HepG2 (cell line): ENCODE measurements around the gene NAA35.

GRCh38 chr9:83510875-83511452 lies 27.2 kb downstream of the FRMD3 start:
- RRBS, 2 experiments, result no CpG with 5 or more reads among the region's 4 CpGs
CAGE:
- cytosol, long polyA minus RNA, result no peak
- cytosol, long polyA plus RNA, result no peak
- long polyA plus RNA, result no peak
- nucleus, long polyA minus RNA, result no peak
- nucleus, long polyA plus RNA, result no peak

- RRBS, 2 experiments, result no CpG with 5 or more reads among the region's 3 CpGs
CAGE:
- cytosol, long polyA minus RNA, result no peak
- cytosol, long polyA plus RNA, result no peak
- long polyA plus RNA, result no peak
- nucleus, long polyA minus RNA, result no peak
- nucleus, long polyA plus RNA, result no peak
Measured at GRCh38 chr9:83624338-83624782, 1.4 kb downstream of the IDNK start.

- RRBS, 2 experiments, result no CpG with 5 or more reads among the region's 6 CpGs
CAGE:
- cytosol, long polyA minus RNA, result no peak
- cytosol, long polyA plus RNA, result no peak
- long polyA plus RNA, result no peak
- nucleus, long polyA minus RNA, result no peak
- nucleus, long polyA plus RNA, result no peak
Measured at GRCh38 chr9:83629598-83630277, 6.8 kb downstream of the IDNK start.

DNA sequence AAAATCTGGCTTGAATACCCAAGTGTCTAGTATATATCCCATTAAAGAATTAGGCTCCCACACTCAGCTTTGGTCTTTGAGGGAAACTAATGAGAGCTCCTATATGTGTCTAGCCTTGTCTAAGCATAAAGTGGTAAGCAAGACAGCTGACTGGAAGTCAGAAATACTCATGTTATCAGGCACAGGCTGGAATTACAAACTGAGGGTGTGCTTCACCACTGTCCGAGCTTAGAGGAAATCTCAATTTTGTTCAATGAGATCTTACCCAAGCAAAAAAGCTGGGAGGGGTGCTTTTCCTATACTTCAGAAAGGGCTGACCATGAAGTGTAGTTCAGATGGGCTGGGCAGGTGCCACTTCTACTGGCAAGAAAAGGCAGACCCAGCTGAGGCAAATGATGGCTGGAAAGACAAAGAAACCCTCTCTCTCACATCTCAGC lies 33.4 kb downstream of the IDNK start:
- RRBS, 2 experiments, result no CpG with 5 or more reads among the region's 1 CpG
CAGE:
- cytosol, long polyA minus RNA, result no peak
- cytosol, long polyA plus RNA, result no peak
- long polyA plus RNA, result no peak
- nucleus, long polyA minus RNA, result no peak
- nucleus, long polyA plus RNA, result no peak

GRCh38 chr9:83657190-83657975 lies 34.4 kb downstream of the IDNK start:
- RRBS, 2 experiments, result no CpG with 5 or more reads among the region's 3 CpGs
CAGE:
- cytosol, long polyA minus RNA, result no peak
- cytosol, long polyA plus RNA, result no peak
- long polyA plus RNA, result no peak
- nucleus, long polyA minus RNA, result no peak
- nucleus, long polyA plus RNA, result no peak

GRCh38 chr9:83670976-83671759 lies 36.6 kb downstream of the UBQLN1 start:
- RRBS, 2 experiments, result no CpG with 5 or more reads among the region's 6 CpGs
CAGE:
- cytosol, long polyA minus RNA, result no peak
- cytosol, long polyA plus RNA, result no peak
- long polyA plus RNA, result no peak
- nucleus, long polyA minus RNA, result no peak
- nucleus, long polyA plus RNA, result no peak

- RRBS, 2 experiments, result no CpG with 5 or more reads among the region's 2 CpGs
CAGE:
- cytosol, long polyA minus RNA, result no peak
- cytosol, long polyA plus RNA, result no peak
- long polyA plus RNA, result no peak
- nucleus, long polyA minus RNA, result no peak
- nucleus, long polyA plus RNA, result no peak
Measured at GRCh38 chr9:84671464-84671894, 1.9 kb downstream of the NTRK2 start.

DNA sequence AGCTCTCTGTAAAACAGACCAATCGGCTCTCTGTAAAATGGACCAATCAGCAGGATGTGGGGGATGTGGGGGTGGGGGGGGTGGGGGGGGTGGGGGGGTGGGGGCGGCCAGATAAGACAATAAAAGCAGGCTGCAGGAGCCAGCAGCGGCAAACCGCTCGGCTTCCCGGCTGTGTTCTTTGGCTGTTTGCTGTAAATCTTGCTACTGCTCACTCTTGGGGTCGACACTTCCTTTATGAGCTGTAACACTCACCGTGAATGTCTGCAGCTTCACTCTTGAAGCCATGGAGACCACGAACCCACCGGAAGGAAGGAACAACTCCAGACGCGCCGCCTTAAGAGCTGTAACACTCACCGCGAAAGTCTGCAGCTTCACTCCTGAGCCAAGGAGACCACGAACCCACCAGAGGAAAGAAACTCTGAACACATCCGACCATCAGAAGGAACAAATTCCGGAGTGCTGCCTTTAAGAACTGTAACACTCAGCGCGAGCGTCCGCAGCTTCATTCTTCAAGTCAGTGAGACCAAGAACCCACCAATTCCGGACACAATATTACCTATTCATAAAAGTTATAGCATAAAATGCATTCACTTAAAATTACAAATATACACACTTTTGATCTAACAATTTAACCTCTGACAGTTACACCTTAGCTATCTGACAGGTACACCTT lies 451.7 kb downstream of the AGTPBP1 start:
- RRBS, 2 experiments, result 62 to 73% methylated on average over 2 of the region's 23 CpGs
CAGE:
- cytosol, long polyA minus RNA, result no peak
- cytosol, long polyA plus RNA, result no peak
- long polyA plus RNA, result no peak
- nucleus, long polyA minus RNA, result no peak
- nucleus, long polyA plus RNA, result no peak

- RRBS, 2 experiments, result no CpG with 5 or more reads among the region's 9 CpGs
CAGE:
- cytosol, long polyA minus RNA, result no peak
- cytosol, long polyA plus RNA, result no peak
- long polyA plus RNA, result no peak
- nucleus, long polyA minus RNA, result no peak
- nucleus, long polyA plus RNA, result no peak
Measured at GRCh38 chr9:85839256-85840443, 97.9 kb upstream of the AGTPBP1 start.

GRCh38 chr9:85940977-85941994 lies at the start of gene NAA35:
Gene NAA35 (plus strand): TSS chr9:85941146.
- RRBS, 2 experiments, result under 1 to 1% methylated on average over 42 to 52 of the region's 97 CpGs
CAGE:
- cytosol, long polyA minus RNA, result start-site peak on the plus strand at chr9:85941296-85941301, 387 reads; start-site peak on the plus strand at chr9:85941512-85941540, 21 reads
- cytosol, long polyA plus RNA, result start-site peak on the plus strand at chr9:85941177-85941300, 161 and 107 reads in 2 replicates
- long polyA plus RNA, result start-site peak on the plus strand at chr9:85941206-85941302, 103 and 215 reads in 2 replicates; start-site peak on the plus strand at chr9:85941777-85941810, 37 and 23 reads in 2 replicates
- nucleus, long polyA minus RNA, result no peak
- nucleus, long polyA plus RNA, result start-site peak on the plus strand at chr9:85941142-85941291, 337 and 653 reads in 2 replicates

DNA sequence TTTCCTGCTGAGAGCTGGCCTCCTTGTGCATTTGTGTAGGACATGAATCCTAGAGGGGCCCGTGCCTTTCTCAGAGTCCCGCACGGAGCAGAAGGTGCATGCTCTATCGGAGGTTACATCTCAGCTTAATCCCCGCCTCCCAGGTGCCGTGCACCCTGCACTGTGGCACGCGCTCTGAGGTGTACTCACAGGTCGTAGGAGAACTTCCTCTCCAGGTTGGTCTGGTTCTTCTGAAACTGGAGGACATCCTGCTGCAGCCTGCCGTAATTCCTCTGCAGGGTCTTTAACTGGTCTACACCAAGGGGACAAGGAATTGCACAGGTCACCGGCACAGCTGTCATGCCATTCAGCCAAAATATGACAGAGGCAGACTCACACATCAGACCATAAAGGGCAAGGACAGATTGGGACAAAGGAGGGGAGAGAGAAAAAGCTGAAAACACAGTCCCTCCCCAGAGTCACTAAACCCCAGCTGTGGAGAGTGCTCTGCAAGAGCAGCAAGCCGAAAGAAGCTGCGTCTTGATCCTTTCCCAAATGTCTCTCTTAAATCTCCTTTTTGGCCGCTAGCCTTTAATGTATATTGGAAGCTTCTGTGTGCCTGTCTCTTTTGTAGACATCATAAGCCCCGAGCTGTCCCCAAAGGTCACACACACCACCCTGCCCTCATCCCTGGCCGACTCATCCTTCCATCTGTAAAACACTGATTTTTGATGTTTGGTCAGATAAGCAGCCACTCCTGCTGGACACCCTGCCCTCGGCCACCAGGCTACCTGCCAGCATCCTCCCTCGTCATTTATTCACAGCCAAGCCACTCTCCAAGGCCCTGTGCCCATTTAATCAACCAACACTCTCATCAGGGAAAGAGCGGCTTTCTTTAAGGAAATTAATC lies 52.8 kb downstream of the GOLM1 start:
- RRBS, 2 experiments, result no CpG with 5 or more reads among the region's 19 CpGs
CAGE:
- cytosol, long polyA minus RNA, result no peak
- cytosol, long polyA plus RNA, result no peak
- long polyA plus RNA, result no peak
- nucleus, long polyA minus RNA, result no peak
- nucleus, long polyA plus RNA, result no peak

DNA sequence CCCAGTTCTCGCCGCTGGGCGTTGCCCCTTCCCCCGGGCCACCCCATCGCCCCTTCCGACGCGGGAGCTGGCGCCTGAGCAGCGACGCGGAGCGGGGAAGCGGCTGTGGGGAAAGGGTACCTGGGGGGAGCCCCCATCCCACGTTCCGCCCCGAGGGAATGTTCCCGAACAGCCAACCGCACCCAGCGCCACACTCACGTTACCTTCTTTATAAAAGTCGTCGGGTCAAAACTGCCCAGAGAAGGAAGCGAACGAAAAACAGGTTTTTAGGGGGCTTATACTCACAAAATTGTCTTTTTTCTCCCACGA lies 336 bp upstream of the GOLM1 start:
- RRBS, 2 experiments, result 4 to 8% methylated on average over 4 of the region's 26 CpGs
CAGE:
- cytosol, long polyA minus RNA, result no peak
- cytosol, long polyA plus RNA, result no peak
- long polyA plus RNA, result no peak
- nucleus, long polyA minus RNA, result no peak
- nucleus, long polyA plus RNA, result no peak

- RRBS, 2 experiments, result no CpG with 5 or more reads among the region's 2 CpGs
CAGE:
- cytosol, long polyA minus RNA, result no peak
- cytosol, long polyA plus RNA, result no peak
- long polyA plus RNA, result no peak
- nucleus, long polyA minus RNA, result no peak
- nucleus, long polyA plus RNA, result no peak
Measured at GRCh38 chr9:86436377-86436692, 82.1 kb upstream of the TUT7 start.

DNA sequence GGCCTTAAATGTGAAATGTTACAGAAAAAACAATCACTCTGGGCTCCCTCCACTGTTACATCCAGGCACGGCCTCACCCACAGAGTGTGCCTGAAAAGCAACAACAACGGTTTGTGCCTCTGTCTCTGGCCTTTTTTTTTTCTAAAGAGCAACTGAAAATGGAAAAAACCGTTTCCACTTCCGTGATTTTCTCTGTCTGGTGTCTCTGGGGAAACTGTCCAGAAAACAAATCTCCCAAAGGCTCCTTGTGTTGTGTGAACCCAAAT lies 221.7 kb upstream of the TUT7 start:
- RRBS, 2 experiments, result no CpG with 5 or more reads among the region's 4 CpGs
CAGE:
- cytosol, long polyA minus RNA, result no peak
- cytosol, long polyA plus RNA, result no peak
- long polyA plus RNA, result no peak
- nucleus, long polyA minus RNA, result no peak
- nucleus, long polyA plus RNA, result no peak

DNA sequence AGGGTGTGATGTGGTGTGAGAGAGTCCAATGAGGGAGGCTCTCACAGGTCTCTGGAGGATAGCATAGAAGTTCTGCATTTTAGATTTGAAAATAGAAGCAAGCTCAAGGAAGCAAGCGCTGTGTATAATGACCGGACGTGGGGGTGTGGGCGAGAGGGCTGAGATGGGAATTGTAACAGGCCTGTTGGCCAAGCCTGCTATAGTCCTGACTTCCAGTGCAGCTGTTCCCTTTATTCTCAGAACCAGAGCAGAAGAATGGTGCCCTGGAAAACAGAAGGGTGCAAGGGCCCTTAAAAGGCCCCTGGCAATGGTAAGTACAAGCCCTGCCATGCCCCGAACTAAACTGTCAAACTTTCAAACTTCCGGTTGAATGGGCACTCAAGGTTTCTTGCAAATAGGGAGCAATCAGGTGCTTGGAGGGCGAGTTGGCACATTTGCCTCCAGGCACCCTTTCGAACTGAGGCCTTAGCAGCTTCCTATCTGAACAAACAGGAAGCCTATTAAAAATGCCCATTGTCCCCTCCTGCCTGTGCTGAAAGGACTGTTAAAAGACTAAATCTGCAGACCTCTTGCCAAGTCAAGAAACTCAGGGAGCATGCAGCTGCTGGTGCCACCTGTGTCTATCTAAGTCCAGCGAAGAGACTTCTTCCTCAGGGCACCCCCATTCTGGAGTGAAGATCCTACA lies 222.1 kb upstream of the TUT7 start:
- RRBS, 2 experiments, result no CpG with 5 or more reads among the region's 9 CpGs
CAGE:
- cytosol, long polyA minus RNA, result no peak
- cytosol, long polyA plus RNA, result no peak
- long polyA plus RNA, result no peak
- nucleus, long polyA minus RNA, result no peak
- nucleus, long polyA plus RNA, result no peak

DNA sequence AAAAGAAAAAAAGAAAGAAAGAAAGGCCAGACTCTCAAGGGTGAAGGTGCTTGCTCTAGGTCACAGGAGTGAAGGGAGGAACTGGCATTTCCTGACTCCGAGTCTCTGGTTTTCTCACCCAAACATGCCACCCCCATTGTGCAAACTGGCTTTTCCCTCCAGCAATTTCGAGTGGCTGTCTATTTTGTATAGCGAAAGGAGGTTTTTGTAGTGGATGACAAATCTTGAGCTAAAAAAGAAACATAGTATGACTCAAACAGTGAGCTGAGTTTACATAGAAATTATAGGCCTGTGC lies 33.7 kb upstream of the DAPK1 start:
- RRBS, 2 experiments, result no CpG with 5 or more reads among the region's 3 CpGs
CAGE:
- cytosol, long polyA minus RNA, result no peak
- cytosol, long polyA plus RNA, result no peak
- long polyA plus RNA, result no peak
- nucleus, long polyA minus RNA, result no peak
- nucleus, long polyA plus RNA, result no peak

DNA sequence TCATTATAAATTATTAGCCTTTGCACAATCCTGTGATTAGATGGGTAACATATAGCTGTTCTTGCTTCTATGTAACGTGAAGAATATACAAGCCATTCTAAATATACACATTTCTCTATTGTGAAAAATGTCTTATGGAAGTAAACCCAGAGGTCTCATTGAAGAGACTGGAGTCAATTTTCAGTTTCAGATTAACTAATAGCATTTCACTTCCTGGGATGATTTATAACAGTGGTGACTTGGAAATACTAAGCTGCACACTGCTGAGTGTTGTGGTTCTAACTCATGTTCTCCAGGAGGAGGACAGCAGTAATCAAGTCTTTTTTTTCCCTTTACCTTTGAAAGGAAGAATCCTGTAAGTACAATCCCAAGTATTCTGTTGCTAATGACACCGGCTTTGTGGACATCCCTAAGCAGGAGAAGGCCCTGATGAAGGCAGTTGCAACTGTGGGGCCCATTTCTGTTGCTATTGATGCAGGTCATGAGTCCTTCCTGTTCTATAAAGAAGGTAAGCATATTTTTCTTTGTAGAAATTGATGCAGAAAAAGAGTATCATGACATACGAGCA lies 3.4 kb downstream of the CTSL start:
- RRBS, 2 experiments, result no CpG with 5 or more reads among the region's 3 CpGs
CAGE:
- cytosol, long polyA minus RNA, result no peak
- cytosol, long polyA plus RNA, result no peak
- long polyA plus RNA, result no peak
- nucleus, long polyA minus RNA, result no peak
- nucleus, long polyA plus RNA, result no peak

DNA sequence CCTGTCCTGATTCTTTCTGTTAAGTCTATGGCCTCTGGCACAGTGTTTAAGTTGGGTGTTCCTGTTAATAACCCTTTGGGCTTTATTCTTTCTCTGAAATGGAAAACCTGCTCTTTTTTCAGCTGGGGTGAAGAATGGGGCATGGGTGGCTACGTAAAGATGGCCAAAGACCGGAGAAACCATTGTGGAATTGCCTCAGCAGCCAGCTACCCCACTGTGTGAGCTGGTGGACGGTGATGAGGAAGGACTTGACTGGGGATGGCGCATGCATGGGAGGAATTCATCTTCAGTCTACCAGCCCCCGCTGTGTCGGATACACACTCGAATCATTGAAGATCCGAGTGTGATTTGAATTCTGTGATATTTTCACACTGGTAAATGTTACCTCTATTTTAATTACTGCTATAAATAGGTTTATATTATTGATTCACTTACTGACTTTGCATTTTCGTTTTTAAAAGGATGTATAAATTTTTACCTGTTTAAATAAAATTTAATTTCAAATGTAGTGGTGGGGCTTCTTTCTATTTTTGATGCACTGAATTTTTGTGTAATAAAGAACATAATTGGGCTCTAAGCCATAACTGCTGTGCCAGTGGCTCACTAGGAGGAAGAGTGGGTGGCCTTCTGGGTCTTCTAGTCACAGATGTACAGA lies 5.1 kb downstream of the CTSL start:
- RRBS, 2 experiments, result no CpG with 5 or more reads among the region's 9 CpGs
CAGE:
- cytosol, long polyA minus RNA, result no peak
- cytosol, long polyA plus RNA, result no peak
- long polyA plus RNA, result no peak
- nucleus, long polyA minus RNA, result no peak
- nucleus, long polyA plus RNA, result no peak

DNA sequence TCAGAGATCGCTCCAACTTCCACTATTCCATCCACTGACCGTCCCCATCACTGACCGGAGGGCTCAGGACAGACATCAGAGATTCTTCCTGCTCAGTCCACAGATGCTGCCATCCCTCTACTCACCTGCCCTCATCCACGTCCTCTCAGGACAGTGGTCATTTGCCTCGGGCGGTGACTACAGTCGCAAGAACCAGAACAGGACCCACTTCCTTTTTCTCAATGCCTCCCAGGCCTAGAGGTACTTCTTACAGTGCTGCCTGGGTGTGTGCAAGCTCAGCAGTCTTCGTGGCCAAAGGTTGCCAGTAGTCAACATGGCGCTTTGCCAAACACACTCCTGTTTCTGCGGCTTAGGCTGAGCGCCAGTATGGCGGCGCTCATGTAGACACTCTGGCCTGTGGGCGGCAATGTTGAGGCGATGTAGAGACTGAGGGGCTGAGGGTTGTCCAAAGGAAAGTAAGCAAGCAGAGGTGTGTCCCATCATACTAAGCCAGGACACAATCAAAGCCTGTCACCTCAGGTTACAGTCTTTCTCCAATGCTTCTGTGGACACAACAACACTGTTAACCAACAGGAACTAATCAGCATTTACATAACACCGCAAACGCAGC lies 27.0 kb downstream of the SPATA31E1 start:
- RRBS, 2 experiments, result no CpG with 5 or more reads among the region's 17 CpGs
CAGE:
- cytosol, long polyA minus RNA, result no peak
- cytosol, long polyA plus RNA, result no peak
- long polyA plus RNA, result no peak
- nucleus, long polyA minus RNA, result no peak
- nucleus, long polyA plus RNA, result no peak

DNA sequence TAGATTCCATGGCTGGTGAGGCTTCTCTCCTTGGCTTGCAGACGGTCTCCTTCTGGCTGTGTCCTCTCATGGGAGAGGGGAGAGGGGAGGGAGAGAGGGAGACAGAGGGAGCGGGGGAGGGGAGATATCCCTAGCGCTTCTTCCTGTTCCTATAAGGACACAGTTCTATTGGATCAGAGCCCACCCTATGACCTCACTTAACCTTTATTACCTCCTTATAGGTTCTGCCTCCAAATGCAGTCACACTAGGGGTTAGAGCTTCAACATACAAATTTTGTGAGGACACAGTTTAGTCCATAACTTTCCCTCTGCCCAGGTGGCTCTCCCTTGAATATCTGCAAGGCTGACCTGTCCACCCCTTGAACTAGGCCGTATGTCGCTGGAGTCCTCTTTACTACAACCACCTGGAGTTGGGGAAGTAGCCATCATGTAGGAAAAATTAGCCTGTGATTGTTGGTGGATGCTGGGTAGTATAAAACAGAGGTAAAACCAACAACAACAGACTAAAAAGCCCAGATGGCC lies 60.5 kb downstream of the SPATA31C2 start:
- RRBS, 2 experiments, result no CpG with 5 or more reads among the region's 5 CpGs
CAGE:
- cytosol, long polyA minus RNA, result no peak
- cytosol, long polyA plus RNA, result no peak
- long polyA plus RNA, result no peak
- nucleus, long polyA minus RNA, result no peak
- nucleus, long polyA plus RNA, result no peak